REH cell (cell line): ENCODE data around the gene KCNN1.

- PRO-cap = unidirectional peak, plus-strand start at chr19:17862588
Observed at GRCh38 chr19:17862495-17863038, 2.9 kb downstream of the RPL18A start.

GRCh38 chr19:17949889-17950037 is 16.9 kb downstream of the CCDC124 start:
- PRO-cap = bidirectional peak, plus-strand start at chr19:17950187, minus-strand start at chr19:17949995

DNA sequence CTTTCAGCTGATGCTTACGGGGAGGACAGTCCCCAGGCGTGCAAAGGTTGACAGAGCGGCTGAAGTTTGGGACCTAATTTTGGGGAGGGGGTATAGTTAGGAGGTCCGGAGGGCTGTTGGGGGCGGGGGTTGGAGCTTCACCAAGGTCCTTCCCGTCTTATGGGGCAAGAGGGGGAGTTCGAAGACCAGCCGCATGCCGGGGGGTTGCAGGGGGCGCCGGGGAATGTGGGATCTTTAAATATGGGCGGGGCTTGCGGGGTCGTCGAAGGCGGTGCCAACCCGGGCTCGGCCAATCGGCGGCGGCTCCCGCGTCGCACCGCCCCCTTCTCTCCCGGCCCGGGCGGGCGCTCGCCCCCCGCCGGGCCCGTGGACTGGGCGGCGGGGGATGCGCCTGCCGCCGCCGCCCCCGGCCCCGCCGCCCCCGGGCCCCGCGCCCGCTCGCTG is at the start of gene KCNN1:
KCNN1 (plus strand) TSS at position 343 of the 444 bp plus-strand sequence.
- PRO-cap = no peak

- PRO-cap = unidirectional peak, plus-strand start at chr19:18109880; bidirectional peak, plus-strand start at chr19:18110178, minus-strand start at chr19:18110091
Observed at GRCh38 chr19:18109625-18110899, 12.5 kb downstream of the MAST3 start.

DNA sequence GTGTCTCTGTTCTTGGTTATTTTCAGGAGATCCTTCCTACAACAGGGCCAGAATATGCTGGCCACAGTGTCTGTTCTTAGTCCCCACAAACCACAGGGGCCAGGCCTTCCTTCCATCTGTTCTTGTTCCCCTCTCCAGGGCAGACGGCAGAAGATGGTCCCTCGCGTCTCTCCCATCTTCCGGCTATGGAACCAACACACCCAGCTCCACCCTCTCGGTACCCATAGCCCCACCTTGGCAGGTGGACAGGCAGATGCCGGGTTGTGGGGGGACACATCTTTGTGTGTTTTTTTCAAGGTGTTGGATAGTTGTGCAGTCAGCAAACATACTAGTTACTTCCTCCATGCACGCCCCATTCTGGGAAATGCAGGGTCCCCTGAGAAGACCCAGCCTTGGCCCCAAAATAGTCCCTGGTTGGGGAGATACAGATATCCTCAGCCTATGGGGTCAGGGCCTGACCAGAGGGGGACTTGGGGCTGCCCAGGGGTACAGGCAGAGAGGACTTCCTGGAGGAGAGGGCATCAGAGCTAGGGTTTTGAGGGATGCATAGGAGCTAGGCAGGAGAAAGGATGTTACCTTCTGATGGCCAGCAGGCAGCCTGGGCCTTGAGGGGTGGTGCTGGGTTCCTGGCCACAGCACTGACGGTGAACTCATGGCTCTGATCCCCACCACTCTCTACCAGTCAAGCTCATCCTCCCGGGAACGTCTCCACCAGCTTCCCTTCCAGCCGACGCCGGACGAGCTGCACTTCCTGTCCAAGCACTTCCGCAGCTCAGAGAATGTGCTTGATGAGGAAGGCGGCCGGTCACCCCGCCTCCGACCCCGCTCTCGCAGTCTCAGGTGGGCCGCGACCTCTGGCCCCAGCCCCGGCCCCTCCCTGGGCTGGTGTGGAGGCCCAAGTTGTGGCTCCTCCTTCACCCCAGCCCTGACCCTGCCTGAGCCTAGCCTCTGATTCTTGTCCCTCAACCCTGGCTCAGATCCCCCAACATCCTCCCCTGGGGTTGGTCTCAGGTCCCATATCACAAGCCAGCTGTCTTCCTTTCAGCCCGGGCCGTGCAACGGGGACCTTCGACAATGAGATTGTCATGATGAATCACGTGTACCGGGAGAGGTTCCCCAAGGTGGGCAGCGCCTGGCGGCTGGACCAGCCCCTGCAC is 25.3 kb downstream of the MAST3 start:
- PRO-cap = no peak

DNA sequence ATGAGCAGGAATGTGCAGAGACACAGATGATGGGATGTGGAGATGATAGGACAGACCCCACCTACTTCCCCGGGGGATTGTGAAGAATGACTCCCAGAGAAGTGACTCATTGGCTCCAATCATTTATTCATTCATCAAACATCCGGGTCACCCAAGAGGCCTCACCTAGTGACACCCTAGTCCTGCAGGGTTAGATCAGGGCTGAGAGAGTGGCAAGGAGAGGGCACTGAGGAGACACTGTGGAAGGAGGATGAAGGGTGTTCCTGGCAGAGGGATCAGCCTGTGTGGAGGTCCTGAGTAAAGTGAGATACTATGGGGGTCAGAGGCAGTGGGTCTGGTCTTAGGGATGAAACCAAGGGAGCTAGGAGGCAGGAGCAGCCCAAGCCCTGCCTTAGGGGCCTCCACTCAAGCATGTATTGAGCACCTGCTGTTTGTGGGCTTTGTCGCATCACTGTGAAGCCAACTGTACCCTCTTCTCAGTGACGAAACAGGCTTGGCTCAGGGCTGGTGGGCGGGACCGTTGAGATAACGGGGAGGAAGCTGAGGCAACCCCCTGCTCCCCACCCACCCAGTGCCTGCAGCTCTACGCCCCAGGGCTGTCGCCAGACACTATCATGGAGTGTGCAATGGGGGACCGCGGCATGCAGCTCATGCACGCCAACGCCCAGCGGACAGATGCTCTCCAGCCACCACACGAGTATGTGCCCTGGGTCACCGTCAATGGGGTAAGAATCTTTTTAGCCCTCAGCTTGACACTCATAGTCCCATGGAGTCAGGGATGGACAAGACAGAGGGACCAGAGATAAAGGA is 3.2 kb downstream of the IFI30 start:
- PRO-cap = no peak

DNA sequence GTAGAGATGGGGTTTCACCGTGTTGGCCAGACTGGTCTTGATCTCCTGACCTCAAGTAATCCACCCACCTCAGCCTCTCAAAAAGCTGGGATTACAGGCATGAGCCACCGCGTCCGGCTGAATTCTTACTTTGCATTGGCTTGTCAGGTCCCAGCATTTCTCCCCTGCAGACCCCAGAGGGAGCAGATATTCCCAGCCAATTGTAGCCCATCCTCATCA is 7.6 kb upstream of the MPV17L2 start:
- PRO-cap = no peak

GRCh38 chr19:18273961-18274179 is 382 bp downstream of the IQCN start:
- PRO-cap = no peak

- PRO-cap = bidirectional peak, plus-strand start at chr19:18292351, minus-strand start at chr19:18292157
Observed at GRCh38 chr19:18292202-18292435, 10.7 kb upstream of the JUND start.

DNA sequence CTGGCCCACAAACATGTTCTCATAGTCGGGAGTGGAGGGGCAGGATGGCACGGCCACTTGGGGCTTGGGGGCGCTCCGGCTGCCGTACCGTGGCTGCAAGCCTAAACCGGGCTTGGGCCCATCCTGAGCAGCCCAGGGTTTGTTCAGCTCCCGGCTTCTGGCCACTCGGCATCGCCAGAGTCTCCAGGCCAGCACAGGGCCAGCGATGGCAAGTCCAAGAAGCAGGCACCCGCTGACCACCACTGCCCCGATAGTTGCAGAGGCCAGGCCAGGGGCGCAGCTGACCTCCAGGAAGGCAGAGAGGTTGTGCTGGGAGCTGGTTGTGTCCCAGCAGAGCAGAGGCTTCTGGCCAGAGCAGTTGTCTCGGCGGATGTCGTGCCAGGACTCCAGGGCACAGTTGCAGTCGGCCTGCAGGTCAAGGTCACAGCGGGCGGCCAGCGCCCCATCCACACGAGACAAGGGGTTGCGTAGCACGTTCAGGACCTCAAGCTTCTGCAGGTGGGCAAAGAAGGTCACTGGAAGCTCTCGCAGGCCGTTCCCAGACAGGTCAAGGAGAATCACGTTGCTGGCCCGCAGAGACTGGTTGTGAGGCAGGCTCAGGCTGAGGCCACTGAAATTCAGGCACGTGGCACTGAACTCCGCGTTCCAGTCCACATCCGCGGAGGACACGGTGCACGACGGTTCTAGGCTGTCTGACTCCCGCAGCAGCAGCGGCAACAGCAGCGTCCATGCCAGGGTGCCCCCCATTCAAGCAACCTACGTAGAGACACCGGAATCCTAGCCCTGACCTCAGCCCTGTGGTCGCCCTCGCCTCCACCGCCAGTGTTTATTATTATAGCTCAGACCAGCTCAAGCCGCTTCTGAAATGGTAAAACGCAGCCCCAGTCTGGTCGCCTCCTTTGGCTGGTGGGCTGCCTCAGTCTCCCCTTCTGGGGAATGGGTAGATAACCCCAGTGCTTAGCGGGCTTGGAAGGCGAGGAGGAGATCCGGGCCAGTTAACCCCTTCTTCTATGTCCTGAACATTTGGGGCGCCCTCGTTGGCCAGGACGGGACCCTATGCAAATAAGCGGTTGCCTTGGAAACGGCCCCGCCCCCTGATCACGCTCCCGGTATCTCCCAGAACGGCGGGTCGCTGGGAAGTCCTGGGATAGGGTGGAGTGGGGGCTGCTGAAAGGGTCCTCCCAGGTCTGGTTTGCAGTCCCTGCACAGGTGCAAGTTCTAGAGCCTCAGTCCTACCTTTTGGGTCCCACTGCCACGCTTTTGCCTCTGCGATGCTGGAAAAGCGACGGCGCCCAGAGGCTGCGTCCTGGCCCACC is 747 bp downstream of the LRRC25 start:
- PRO-cap = no peak

- PRO-cap = bidirectional peak, plus-strand start at chr19:18415662, minus-strand start at chr19:18415528
Observed at GRCh38 chr19:18414769-18416038, 4.0 kb upstream of the SSBP4 start.

GRCh38 chr19:18436652-18436850 is 1.4 kb downstream of the ISYNA1 start:
- PRO-cap = no peak

- PRO-cap = no peak
Observed at GRCh38 chr19:18437781-18438017, 234 bp downstream of the ISYNA1 start.

DNA sequence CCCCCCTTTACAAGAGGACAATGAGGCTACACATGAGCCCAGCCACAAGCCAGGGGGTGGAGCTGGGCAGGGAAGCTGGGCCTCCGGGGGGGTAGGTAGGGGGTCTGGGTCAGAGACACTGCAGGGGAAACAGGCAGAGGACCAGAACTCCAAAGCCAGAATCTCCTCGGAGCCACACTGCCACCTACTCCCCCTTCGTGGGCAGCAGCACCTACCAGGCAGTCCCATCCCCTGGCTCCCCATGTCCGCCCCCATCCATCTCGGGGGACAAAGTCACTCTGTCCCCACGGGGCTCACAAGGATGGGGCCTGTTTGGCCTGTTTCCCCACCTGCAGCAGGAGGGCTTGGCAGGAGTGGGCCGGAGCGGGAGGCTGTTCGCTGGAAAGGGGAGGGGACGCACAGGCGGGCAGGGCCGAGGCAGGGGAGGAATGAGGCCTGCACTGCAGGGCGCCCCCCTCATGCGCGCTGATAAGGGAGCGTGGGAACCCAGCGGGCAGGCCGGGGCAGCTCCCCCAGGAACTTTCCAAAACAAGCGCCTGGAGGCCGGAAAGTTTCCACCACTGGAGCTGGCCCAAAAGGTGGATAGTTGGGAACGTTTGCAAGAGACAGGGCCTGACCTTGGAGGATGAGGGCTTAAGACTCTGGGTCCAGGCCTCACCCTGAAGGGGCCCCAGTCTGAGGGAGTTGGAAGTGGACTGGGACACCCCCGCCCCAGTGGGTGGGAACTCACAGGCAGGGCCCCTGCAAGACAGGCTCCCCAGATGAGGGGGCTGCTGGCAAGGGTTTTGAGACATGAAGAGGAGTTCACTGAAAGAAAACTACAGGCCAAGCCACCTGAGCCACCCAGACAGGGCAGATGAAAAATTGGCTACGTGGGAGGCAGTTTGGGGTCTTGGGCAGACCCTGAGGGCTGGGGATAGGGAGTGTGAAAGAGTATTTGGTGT is 719 bp upstream of the ISYNA1 start:
- PRO-cap = no peak

DNA sequence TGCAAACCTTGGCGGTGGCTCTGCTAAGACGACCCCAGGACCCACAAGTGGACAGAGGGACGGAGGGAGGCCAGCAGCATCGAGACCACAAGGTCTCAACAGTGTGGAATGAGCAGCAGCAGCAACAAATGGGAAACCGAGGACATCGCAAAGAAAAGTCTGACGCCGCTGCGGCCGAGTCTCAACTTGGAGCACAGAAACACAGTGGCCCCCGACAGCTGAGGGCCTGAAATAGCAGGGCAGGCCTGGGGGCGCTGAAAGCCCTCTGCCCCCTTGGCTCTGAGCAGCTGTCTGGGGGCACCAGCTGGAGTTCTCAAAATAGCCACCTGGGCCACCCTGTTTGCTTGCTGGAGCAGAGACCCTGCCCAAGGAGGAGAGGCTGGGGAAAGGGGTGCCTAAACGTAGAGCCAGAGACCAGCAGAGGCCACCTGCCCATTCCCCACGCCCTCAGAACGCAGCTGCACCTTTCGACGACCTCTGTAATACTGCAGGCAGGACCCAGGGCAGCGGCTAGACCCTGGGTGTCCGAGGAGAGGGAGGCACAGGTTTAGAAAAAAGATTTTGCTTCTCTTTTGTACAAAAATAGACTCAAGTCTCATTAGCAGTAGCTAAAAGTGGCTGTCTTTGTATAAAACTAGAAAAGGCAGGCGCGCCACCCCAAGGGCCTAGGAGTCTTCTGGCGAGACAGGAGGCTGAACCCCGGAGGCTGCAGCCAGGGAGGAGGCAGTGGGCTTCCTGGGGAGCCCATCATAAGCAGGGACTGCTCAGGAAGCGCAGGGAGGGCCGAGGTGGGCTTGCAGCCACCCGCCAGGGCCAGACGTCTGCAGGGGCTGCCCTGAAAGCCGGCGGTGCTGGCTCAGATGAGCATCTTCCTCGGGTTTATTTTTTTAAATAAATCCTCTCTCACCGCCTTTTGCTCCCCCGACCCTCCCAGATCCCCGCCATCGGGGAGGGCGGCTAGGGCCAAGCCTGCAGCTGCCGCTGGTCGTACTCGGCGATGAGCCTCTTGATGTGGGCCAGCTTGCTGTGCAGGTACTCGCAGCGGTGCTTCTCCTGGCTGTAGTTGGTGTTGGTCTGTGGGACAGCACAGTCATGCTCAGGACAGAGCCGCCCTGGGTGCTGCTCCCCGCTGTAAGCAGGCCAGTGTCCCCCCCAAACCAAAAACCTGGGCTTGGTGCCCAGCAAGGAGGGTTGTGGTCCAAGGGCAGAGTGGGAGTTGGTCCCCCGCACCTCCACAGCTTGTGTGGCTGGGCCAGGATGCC is 6.3 kb upstream of the ISYNA1 start:
- PRO-cap = no peak

DNA sequence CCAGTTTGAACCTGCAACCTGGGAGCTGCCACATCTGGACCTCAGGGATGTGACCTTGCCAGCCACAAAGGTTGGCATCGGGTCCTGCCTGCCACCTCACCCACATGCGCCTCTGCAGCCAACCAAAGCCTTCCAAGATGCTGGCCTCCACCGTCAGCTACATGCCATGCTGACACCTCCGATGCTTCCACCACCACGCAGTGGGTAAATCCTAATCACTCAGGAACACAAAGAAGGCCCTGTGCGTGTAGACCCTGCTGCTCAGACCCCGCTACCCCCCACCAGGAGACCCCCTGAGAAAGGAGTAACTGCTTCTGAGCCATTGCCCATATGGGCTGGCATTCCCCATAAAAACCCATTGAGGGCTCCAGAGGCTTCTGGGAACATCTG is 35.0 kb downstream of the ELL start:
- PRO-cap = no peak

DNA sequence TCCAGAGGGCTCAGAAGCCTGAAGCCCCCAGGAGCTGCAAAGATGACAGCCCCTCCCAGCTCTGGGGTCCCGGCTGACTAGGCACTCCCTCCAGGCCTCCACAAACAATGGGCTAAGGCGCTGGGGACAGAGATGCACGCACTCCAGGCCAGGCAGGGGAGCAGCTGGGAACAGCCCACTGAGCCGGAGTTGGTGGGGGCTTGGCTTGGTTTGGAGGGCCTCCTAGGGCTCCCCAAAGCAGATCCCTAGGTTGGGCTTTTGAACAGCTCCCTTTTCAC is 2.1 kb downstream of the CRLF1 start:
- PRO-cap = no peak

GRCh38 chr19:18649447-18650423 is 12.9 kb downstream of the KLHL26 start:
- PRO-cap = unidirectional peak, minus-strand start at chr19:18649550; unidirectional peak, minus-strand start at chr19:18649628; bidirectional peak, plus-strand start at chr19:18650086, minus-strand start at chr19:18649939

DNA sequence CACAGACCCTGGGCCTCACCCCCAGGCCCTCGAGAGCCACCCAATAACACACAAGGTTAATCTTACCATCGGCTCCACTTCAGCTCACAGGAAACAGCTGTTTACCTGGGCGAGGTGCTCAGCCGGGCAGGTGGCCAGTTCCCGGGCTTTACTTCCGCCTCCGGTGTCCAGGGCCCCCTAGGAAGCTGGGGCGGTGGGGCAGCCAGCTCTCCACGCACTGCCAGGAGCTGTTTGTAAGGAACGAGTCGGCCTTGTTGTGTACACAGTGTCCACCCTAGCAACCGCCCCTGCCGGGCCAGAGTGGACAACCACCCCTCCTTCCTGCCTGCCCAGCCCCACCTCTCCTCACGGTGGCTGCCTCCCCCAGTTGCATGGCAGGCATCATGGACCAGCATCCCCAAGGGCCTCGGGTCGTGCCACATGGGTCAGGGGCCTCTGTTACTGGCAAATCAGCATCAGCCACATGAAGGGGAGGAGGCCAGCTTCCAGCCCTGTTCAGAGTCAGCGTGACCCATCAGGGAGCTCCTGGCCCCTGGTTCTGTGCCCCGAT is 49.3 kb downstream of the COMP start:
- PRO-cap = no peak

GRCh38 chr19:18832234-18833493 is 905 bp downstream of the UPF1 start:
- PRO-cap = no peak